Monocyte (primary cell): ENCODE measurements around the gene SIX3.

DNA sequence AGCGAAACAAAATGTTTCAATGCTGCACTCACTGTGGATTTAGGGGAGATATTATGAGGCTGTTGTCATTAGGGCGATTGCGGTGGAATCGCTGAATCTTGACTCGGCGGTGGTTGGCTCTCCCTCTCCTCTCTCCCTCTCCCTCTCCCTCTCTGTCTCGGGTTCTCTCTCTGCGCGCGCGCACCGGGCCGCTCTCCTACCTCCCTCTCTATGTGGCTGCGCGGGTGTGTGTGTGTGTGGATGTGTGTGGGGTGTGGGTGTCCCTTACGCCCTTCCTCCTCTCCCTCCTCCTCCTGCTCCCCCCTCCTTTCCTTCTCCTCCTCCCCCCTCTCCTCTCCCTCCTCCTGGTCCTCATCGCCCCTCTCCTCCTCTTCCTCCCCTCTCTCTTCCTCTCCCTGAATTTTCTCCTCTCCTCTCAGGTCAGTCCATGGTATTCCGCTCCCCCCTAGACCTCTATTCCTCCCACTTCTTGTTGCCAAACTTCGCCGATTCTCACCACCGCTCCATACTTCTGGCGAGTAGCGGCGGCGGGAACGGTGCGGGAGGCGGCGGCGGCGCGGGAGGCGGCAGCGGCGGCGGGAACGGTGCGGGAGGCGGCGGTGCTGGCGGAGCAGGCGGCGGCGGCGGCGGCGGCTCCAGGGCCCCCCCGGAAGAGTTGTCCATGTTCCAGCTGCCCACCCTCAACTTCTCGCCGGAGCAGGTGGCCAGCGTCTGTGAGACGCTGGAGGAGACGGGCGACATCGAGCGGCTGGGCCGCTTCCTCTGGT, at the start of gene SIX3:
TSS of gene SIX3 (plus strand) at position 25 of the 767 bp plus-strand sequence.
- PRO-cap, 2 experiments, result no peak in any of the 2 experiments

DNA sequence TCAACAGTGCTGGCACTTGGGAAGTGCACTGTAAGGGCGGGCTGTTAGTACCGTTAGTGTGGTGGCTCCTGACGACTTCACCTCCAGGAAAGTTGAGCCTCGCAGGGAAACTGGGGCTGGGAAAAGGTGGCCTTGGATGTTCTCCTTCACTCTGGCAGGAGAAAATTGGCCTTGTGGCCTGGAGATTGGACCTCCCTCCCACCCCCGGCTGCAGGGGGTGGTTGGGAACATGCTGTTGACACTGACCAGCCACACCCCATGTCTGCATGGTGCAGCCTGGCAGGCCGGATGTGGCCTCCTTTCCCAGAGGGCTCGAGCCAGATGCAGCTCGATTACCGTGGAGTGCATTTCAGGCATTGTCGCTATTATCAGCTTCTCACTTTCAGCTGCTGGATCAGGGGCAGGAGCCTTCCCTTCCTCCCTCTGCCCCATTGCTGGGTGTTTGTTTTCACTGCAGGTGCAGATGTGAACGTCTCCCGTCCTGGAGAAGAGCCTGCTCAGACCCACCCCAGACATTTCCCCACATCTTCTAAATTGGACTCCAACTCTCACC, 210.9 kb upstream of the SIX2 start:
- PRO-cap, 2 experiments, result no peak in any of the 2 experiments

DNA sequence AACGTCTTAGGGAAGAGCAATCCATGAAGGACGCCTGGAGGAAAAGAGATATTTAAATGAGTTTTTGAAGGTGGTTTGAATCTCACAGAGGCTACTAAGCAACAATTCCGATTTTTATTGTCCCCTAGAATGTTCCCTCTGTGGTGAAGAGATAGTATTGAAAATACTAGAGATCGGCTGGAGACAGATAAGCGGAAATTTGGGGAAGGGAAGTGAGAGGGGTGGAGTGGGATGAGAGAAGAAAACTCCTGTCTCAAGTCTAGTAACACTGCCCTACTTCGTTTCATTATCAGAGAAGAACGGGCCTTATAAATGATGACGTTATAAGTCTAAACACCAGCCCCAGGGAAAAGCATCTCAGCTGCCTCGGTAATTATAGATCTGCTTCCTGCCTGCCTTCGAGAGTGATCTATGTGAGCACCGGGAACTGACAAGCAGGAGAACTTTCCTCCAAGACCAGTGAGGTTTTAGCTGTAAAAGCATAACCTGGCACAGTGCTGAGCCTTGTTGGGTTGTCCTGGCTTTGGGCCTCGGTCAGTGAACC, 227.8 kb upstream of the SIX2 start:
- PRO-cap, 2 experiments, result no peak in any of the 2 experiments

- PRO-cap, 2 experiments, result no peak in any of the 2 experiments
Observed at GRCh38 chr2:45274127-45274599, 264.9 kb upstream of the SIX2 start.

DNA sequence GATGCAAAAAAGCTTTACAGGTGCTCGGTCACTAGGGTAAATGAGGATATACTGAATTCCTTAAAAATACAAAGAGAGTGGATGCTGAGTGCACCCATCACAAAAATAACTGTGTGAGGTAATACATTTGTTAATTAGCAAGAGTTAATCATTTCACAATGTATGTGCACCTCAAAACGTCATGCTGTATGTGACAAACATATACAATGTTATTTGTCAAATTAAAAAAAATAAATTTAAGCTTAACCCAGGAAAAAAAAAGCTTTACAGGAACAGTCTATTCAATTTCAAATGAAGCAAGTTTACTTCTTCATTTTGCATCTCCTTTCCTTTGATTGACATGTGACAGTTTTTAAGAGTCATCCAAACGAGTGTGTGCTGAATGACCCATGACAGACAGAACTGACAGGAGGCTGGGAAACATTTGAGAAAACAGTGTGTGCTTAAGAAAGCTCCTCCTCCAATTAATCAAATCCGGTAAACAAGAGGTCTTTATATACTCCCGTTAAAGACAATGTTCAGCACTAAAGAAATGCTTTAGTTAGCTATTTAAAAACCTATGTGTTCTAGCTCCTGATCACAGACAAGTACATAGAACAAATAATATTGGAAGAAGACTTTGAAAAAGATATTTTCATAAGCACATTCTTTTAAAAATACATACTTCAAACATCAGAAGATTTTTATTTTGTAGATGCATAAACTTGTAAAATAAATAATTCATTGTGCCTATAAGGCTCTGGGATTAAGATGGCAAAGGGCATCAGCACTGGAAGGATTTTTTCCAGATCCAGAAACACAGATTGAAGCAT, 177.7 kb downstream of the SRBD1 start:
- PRO-cap, 2 experiments, result no peak in any of the 2 experiments

DNA sequence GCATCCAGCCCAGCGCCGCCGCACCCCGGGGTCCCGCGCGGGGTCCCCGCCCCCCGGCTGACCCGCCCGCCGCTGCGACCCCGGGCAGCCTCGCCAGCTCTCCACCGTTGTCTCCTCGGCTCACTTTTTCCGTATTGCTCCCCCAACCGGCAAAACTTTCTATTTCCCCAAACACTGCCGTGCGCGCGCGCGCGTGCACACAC, 710 bp upstream of the PRKCE start:
- PRO-cap, 2 experiments, result peak in 2 of 2 experiments; most common minus-strand start position 109 of the sequence (in 2)

DNA sequence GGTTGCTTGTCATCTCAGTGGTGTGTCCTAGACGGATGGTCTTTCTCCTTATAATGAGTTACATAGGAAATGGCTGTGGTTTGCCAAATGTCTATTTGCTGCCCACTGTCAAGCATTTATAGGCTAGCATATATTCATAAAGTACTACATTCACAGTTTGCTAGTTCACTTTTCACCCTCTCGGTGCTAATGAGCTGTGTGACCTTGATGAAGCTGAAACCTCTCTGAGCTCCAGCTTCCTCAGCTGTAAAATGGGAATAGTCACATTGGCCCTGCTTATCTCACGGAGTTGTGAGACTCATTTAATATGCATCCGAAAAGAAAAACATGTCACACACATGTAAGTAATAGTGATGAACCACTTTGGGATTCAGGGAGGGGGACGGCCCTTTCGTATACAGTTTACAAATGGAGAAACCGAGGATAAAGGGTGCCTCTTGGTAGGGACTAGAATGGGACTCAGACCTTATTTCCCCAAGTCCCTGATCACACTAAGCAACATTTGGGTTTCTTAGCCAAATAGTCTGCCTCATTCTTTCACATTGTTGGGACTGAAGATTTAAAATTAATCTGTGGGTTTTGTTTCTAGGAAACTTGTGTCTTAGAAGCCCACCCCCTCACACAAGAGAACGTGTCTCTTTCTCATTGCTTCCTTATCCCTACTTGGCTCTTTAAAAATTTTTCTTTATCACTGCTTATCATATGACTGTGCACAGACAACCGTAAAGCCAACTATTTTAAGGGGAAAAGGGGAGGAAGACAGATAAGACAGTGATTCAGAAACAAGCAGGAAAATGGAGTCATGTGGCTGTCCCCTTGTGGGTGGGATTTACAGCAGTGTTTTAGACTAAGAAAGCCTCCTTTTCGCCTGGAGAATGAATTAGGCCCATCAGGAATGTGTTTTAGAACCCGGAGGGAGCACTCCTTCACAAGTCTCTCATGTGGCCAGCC, 17.3 kb downstream of the PRKCE start:
- PRO-cap, 2 experiments, result no peak in any of the 2 experiments

DNA sequence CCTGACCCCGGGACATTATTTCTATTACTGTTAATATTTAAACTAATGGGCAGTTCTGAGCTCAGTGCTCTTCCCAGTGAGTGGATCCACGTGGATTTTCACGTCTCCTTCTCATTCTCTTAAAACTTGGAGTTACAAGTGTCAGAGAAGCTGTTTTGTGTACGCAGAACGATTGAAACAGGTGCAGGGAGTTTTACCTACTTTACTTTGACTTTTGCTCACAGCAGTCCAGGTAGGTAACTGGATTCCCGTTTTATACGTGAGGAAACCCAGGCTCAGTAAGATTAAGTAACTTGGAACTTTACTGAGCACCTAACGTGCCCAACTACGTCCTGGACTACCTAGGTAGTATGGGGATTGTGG, 127.3 kb downstream of the PRKCE start:
- PRO-cap, 2 experiments, result no peak in any of the 2 experiments

DNA sequence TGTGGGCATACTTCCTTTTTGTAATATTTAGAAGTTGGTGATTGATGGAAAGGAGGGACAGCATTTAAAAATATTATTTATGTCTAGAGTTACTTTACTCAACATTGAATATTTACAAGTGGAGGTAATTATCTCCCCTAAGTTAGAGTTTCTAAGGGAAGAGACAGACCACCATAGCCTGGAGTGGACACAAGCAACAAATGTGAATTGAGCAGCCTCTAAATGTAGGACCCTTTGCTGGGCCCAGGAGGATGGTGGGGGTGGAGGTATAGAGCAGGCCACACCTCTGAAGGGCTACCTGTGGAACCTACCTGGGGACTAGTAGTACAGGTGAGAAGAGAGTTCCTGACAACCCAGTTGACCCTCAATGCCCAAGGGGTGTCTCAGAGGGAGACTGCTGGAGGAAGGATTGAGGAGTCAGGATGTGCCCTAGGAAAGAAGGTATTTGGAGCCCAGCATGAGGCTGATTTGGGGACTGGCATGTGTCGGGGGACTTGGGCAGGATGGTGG, 169.7 kb downstream of the PRKCE start:
- PRO-cap, 2 experiments, result no peak in any of the 2 experiments

DNA sequence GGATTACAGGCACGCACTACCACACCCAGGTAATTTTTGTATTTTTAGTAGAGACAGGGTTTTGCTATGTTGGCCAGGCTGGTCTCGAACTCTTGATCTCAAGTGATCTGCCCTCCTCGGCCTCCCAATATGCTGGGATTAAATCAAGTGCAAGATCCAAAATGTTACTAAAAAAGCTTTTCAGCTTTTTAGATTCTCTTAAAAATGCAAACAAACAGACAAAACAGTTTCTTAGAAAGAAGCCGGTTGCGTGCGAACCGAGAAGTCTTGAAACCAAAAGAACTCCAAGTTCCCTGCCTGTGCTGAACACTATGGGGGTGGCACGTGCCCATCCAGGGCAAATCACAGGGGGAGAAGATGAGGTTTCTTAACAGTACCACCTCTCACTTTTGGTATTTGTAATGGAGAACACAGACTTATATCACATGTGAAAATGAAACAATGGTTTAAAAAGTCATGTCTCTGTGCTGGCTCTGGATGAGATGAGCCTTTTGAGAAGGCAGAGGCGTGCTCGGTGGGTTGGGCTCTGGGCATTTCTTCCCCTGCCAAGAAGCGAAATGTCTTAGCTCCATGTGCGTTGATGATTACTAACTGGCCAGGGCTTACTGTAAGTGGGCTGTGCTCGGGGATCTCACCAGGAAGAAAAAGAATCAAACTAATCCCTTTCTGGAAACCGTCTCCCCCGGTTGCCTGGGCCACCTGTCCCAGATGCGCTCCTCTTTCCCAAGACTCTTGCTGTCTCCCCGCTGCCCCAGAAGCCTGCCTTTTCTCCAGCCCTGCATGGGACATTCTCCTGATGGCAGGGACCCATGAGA, 252.8 kb downstream of the PRKCE start:
- PRO-cap, 2 experiments, result no peak in any of the 2 experiments

DNA sequence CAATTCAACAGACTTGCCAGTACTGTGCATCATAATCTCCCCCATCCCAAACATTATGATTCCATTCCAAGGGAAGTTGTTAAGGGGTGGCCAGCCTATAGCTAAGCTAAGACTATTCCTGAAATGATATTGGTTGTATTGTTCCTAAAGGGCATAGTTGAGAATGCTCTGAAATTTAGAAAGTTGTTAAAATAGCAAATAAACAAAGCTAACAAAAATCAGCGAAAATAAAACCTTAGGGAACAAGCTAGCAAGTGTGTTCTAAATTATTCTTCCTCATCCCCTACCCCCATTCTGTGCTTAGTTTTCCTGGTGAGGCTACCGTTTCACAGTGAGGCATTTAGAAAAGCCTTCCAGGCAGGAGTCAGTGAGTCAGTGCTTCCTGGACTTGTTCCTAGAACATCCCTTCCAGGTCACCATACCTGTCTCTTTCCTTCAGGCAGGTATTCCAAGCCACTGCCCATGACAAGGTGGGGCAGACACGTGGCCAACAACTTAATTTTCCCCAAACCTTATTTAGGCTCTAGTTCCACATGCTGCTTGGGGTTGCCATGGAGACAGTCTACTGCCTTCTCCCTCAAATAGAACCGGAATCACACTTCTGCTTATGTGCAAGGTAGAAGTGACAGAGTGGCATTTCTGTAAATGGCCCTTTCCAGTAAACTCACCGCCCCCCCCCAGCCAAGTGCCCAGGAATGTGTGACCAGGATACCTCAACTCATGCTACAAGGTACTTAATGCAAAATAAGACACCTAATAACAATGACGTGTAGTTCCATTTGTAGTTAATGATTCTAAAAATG, 258.1 kb downstream of the PRKCE start:
- PRO-cap, 2 experiments, result no peak in any of the 2 experiments

DNA sequence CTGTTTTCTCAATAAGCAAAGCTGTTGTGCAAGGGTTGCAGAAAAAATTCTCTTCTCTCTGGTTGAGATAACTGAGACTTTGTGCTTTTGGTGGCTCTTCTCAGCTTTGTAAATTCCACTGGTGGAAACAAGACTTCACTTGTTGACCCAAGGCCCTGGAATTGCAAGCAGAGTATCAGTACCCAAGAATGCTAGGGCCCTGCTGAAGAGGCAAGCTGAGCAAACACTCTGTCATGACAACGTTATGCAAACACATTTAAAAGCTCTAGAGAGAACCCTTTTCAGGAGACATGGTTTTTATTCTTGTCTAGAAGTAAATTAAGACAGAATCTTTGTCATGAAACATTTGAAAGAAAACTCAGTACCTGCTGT, 294.6 kb upstream of the EPAS1 start:
- PRO-cap, 2 experiments, result no peak in any of the 2 experiments

DNA sequence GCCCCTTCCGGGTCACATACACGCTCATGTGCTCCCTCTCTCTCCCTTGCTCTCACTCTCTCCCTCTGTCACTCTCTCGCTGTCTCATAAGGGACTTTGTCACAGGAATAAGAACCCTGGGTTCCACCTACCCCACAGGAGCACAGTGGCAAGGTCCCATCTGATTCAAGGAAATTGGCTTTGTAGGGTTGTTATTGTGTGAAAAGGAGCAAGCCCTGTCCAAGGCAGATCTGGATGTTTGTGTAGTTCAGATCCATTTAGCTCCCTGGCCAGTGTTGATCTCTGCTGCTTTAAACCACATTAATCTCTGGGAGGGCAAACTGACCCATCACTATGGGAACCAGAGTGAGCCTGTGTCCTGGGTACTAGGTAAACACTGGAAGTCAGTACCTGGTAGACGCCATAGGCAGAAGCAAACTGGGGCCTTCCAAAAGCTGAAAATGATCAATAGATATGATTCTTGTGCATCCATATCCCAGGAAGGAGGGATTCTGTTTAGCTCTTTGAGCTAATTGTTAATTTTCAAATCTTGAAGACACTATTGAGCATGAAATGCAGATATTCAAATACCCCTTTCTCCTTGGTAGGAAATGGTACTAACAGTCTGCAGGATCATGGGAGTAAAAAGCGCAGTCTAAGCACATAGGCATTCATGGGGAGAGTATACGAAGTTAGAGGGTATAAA, 271.5 kb upstream of the EPAS1 start:
- PRO-cap, 2 experiments, result no peak in any of the 2 experiments

- PRO-cap, 2 experiments, result no peak in any of the 2 experiments
Observed at GRCh38 chr2:46360577-46361363, 63.6 kb downstream of the EPAS1 start.

GRCh38 chr2:46366586-46366943, 69.4 kb downstream of the EPAS1 start:
- PRO-cap, 2 experiments, result no peak in any of the 2 experiments

GRCh38 chr2:46384788-46385589, 87.8 kb downstream of the EPAS1 start:
- PRO-cap, 2 experiments, result no peak in any of the 2 experiments

- PRO-cap, 2 experiments, result no peak in any of the 2 experiments
Observed at GRCh38 chr2:46487499-46487870, 54.8 kb upstream of the RHOQ start.

DNA sequence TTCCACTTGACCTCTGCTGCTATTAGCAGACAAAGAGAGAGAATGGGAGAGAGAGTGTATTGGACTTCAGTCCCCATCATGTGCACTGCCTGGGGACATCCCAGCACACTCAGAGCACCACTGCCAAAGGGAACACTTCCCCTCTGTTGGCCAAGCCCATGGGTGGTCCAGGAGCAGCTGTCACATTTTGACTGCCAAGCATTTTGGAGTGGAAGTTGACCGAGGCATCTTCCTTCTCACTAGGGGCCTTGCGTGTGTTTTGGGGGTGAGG, 5.0 kb upstream of the ATP6V1E2 start:
- PRO-cap, 2 experiments, result peak in 1 of 2 experiments; most common plus-strand start position 201 of the sequence (in 1); most common minus-strand start position 111 of the sequence (in 1)

- PRO-cap, 2 experiments, result no peak in any of the 2 experiments
Observed at GRCh38 chr2:46663404-46663942, 35.6 kb upstream of the SOCS5 start.

- PRO-cap, 2 experiments, result no peak in any of the 2 experiments
Observed at GRCh38 chr2:46759223-46759812, 60.2 kb downstream of the SOCS5 start.